Umbilical cord (tissue), 2 donors: ENCODE measurements around a stretch of chr7.

DNA sequence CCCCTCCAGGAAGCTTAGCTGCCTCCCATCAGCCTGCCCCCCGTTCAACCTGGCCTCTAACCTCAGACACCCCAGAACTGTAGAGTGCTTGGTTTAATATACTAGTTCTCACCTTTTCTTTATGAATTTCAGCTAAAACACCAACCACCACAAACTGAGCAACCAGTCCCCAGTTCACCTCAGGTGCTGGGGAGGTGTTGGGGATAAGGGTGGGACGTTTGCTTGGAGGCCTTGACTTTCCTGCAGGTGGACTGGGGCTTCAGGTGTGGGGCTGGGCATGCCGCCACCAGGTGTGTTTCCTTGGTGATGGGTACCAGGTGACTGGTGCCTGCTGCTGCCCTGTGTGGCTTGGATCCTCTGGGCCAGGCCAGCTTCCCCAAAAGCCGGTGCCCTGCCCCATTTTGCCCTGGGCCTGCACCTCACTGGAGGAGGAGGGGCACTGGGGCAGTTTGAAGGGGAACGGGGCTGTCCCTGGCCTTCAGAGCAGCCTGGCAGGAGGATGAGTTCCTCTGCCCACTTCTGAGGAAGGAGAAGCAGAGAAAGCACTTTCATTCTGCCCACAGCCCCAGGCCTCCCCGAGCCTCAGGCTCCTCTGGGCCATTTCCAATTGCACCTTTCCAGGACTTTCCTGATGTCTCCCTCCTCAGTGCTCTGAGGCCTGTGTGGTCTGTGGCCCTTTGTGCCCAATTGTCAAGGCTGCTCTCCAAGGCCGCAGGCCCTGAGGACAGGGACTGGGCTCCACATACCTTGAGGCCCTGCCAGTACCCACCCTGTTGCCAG, 25.1 kb upstream of the SMARCD3 start:
- RAMPAGE, long total RNA, result no peak

- RAMPAGE, long total RNA, result no peak
Measured at GRCh38 chr7:151436618-151437328, 3.2 kb downstream of the CRYGN start.

DNA sequence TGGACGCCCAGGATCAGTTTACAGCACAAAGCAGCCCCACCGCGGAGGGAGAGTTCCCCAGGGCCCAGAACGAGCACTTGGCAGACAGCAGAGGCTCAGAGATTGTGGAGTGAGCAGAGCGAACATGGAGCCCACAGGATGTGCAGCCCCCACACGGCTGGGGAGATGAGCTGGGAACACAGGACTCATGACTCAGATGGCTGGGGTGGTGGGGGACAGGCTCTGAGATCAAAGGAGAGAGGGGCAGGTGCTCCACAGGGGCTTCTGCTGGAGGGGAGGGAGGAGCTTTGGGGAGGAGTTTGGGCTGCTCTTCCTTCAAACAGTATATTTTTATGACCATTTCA, 757 bp upstream of the CRYGN start:
- RAMPAGE, long total RNA, result no peak

GRCh38 chr7:151494470-151494925, 25.2 kb downstream of the RHEB start:
- RAMPAGE, long total RNA, result no peak

- RAMPAGE, long total RNA, result no peak
Measured at GRCh38 chr7:151498555-151499102, 21.1 kb downstream of the RHEB start.

DNA sequence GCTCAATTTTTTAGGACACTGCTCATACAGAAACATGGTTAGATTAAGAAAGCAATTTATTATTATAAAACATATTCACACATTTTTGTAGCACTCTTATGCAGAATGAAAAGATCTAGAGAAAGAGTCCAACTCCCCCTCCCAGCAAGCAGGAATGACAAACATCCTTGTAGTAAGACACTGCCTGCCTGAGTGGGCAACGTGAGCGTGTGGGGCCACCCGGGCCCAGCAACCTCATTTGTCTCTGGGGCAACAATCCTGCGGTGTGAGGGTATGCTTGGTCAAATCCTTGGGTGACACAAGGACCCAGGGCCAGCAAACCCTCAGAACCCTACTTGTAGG, 10.8 kb downstream of the RHEB start:
- RAMPAGE, long total RNA, result no peak

DNA sequence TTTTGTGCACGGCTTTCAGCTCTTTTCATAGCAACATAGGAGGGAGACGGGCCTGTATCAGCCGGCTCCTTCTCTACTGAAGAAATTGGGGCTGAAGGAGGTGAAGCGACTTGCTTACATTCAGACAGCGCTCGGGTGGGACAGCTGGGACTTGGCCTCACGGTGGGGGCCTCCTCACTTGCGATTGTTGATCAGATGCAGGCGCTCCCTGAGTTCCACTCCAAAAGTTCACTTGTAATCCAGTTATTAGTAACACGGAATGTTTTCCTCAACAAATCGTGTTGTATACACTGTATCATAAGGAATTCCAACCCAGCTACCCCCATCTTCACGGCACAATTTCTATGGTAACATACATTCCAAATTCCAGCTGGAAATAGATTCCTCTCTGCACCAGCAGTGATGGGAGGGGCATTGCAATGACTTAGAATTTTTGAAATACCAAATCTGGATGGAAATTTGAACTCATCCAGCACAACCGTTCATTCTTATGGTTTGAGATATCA, 38.8 kb upstream of the RHEB start:
- RAMPAGE, long total RNA, result no peak

- RAMPAGE, long total RNA, result no peak
Measured at GRCh38 chr7:151566926-151567266, 47.2 kb upstream of the RHEB start.

- RAMPAGE, long total RNA, result no peak
Measured at GRCh38 chr7:151696688-151697322, 177.1 kb upstream of the RHEB start.

- RAMPAGE, long total RNA, result no peak
Measured at GRCh38 chr7:151725503-151726201, 151.3 kb downstream of the PRKAG2 start.

- RAMPAGE, long total RNA, result no peak
Measured at GRCh38 chr7:151755851-151757039, 120.7 kb downstream of the PRKAG2 start.

DNA sequence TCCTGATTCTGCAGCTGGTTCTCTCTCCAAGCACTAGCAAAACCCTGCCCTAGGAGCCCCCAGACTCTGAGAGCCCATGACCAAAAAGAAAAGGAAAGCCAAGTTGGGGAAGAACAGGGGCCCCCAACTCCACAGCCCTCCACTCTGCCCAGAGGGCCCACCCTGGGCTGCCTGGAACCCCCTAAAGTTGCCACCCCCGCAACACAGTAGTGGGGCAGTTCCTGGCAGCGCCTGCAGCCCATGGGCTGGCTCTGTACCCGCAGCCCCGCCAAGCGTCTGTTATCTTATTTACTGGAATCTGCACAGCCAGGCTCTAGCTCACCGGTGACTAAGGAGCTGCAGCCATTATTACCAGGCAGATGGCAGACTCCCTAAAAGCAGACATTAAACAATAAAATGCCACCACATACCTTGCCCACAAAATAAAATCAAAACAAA, 66.5 kb downstream of the PRKAG2 start:
- RAMPAGE, long total RNA, result no peak

DNA sequence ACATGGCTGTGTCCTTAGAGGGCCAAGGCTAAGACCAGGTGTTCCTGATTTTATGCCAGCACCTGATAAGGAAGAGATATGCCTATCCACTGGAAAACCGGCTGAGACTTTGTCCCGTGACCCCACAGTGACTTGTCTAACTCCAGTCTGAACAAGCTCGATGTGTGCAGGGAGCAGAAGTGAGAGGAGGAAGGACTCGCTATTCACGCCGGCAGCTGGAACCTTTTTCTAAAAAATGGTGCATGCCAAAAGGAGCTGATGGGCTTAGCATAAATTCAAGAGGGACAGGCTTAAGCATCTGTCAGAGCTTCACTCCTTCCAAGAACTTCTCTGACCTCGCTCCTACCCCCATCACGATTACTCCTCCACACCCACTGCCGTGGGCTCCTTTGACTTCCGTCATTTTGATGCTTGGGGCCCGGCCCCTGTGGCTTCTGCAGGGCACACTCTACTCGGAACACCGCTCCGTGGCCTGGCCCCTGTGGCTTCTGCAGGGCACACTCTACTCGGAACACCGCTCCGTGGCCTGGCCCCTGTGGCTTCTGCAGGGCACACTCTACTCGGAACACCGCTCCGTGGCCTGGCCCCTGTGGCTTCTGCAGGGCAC, 56.8 kb downstream of the PRKAG2 start:
- RAMPAGE, long total RNA, result no peak

DNA sequence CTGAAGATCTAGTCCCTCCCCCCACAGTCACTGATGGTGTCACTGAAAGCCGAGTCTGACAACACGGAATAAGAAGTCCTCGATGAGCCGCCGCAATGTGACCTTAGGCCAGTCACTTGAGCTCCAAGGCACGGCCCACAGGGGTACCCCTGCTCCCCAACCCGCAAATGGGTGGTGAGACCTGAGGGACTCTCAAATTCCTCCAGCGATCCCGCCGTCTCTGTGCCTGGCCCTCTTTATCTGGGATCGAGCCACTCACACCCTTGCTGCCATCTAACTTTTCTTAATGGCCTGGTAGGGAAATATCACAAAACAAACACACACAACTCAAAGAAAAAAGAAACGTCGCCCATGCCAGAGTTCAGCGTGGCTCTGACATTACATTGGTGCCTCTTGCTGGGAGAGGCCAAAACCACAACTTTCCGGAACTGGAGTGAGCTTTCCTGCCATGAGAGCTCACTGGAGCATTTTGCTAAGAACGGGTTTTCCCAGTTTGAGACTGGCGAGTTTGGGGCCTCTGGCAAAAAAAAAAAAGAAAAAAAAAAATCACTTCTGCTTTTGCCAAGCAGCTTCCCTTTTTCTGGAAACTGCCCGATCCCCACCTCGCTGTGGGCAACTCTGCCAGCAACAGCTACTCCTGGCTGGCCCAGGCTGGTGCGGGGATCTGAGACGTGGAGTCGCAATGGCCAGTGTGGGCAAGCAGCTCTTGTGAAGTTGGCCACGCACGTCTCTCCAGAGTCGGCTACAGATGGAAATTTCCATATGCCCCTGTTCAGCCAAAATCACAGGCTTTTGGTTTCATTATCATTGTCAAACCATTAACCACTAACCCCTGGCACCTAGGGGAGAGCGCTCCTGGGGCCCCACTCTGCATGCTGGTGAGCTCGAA, 25.9 kb downstream of the PRKAG2 start:
- RAMPAGE, long total RNA, result no peak

DNA sequence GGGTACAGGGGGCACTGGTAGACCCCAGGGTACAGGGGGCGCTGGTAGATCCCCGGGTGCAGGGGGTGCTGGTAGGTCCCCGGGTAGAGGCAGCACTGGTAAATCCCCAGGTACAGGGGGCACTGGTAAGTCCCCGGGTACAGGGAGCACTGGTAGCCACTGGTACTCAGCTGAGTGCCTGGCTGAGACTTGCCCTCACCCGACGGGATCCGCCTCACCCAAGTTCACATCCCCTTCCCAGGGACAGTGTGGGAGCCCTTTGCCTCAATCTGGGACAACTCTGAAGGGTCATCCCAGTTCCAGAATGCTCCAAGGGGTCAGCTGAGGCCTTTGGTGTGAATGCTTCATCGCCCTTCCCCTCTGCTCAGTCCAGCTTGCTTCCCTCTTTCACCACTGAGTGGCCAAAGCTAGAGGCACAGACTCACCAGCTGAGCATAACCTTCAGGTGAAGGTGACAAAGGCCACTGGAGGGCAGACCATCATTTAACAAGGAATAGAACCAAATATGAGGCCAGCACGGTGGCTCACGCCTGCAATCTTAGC, 13.7 kb downstream of the PRKAG2 start:
- RAMPAGE, long total RNA, result no peak

DNA sequence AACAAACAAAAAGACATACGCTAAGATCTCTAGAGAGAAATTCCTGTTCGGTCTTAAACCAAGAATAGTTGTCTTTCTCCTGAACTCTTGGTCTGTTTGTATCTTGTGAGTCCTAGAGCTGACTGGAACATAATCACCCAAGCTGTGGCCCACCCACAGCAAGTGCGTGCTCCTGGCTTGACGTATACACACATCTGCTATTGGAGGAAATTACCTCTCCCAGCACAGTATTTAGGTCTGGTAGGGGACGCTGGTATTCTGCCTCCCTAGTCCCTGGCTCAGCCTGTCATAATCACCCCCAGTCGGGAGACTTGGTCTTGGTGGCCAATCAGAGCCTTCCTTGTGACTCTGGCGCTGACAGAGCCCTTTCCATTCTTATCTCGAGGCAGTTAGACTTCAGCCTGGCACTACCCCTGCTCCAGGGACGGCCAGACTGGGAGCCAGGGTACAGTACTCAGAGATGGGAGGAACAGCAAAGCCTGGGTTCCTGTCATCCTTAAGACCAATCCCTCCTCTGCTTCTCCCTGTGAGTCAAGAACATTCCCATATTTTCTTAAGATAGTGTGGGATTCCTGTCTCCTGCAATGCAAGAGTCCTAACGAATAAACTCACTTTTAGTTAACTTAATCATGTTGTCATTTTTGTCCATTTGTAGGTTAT, 14.3 kb upstream of the PRKAG2 start:
- RAMPAGE, long total RNA, result no peak

GRCh38 chr7:151896962-151897950, 20.3 kb upstream of the PRKAG2 start:
- RAMPAGE, long total RNA, result no peak

DNA sequence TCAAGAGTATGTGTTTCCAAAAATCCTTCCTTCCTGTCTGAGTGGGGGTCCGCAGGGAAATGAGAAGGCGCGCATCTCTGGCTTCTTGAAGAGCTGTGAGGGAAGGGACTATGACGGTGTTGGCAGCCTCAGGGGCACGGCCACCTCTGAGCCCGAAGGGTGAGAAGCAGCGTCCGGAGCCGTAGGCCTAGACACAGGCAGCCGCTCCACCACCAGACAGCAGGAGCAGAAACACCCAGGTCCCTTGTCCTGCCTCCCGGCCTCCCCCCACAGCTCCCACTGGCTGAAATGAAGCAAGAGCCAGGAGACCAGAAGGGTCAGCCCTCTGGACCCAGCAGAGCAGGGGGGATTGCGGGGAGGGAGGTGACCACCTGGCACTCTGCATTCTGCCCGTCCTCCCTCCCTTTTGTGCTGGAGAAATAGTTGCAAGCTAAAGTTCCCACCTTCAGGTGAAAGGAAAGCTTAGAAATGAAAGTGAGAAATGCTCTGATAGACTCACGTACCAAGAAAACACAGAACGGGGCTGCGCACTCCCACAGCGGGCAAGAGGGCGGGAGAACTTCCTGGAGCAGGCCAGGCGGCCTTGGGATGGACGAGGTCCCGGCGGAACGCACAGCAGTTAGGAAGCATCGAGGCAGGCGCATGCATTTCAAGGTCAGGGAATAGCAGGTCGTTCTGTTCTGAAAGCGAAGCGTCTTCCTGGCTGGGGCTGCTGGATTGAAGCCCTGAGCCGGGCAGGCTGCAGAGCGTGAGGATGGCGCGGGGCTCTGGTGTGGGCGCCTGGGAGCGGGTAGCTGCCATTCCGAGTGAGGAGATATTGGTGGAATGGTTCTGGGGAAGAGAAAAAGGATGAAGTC, 105.5 kb downstream of the GALNT11 start:
- RAMPAGE, long total RNA, result no peak

DNA sequence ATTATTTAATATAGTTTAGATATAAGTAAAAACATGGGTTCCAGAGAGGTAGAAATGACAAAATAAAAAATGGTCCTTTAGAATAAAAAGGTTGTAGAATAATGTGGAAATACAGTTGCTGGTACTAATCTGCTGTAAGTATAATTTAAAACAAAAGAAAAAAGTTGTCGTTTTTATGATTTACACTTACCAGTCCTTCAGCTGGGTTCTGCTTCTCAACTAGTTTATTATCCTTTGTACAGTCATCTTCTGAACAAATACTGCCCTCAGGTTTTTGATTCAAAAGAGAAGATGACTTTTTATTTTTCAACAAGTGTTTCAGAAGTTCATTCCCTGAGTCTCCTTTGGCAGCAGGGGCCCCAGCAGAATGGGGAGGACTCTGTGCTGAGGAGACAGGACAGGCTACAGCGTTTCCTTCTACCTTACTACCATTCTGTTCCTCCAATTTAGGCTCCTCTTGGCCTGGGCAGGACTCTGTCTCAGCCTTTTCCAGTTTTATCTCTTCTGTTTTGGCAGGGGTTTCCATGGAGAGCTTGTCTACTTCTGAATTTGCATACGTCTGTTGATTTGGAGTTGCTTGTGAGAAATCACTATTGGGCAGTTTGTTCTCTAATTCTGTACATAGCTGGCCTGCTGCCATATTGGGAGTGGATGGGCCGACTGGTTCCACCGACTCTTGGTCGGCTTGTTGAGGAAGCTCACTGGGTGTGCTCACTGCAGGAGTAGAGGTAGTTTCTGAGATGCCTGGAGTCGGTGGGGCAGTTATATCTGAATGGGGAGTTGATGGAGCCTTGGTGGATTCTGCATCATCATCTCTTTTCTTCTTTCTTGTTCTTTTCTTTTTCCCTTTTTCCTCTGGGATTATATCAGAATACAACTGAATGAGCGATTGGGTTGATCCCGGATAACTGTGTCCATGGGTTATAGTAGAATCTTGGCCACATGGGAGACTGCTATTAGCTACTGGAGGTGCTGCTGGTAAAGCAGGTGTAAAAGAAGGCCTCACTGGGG, 136.8 kb downstream of the GALNT11 start:
- RAMPAGE, long total RNA, result no peak

GRCh38 chr7:152463520-152463892, 27.7 kb upstream of the KMT2C start:
- RAMPAGE, long total RNA, result no peak